Sternocleidomastoid (tissue), 1 donor: ENCODE measurements around the genes RER1, PEX10 and HES5.

DNA sequence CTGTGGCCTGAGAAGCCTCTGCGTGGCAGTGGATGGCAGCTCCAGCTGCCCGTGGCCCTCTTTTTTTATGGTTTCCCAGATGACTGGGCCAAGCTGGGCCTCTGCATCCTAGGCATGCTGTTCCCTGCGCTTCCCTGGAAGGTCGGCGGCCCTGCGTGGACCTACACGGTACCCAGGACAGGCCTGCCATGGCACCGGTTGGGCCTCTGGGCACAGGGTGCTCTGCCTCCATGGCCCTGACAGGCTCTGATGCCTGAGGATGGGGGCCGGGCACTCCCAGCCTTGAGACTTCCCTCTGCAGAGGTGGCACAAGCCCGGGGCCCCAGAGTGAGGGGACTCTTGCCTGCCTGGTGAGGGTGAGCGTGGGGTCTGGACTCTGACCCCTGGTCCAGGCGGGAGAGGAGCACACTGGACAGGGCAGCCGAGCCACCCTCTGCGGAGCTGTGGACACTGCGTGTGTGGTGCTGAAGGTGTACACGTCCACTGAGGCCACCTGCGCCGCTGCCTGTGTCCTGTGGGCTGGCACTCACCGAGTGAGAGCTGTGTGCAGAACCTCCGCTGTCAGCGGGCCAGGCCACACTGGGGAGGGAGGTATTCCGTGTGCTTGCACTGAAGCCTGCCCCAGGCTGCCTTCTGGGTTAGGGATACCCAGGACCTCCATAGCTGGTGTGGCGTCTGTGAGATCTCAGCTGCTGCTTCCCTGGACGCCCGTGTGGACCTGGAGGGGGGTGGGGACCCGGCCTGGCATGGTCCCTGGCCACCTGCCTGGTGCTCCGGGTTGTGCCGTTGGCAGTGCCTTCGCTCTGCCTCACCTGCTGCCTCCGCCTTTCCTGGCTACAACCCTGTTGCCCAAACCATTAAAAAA, 10.3 kb downstream of the SKI start:
- PRO-cap, result no peak

- PRO-cap, result no peak
These were observed 14.0 kb downstream of the SKI start for GRCh38 chr1:2241704-2242941.

DNA sequence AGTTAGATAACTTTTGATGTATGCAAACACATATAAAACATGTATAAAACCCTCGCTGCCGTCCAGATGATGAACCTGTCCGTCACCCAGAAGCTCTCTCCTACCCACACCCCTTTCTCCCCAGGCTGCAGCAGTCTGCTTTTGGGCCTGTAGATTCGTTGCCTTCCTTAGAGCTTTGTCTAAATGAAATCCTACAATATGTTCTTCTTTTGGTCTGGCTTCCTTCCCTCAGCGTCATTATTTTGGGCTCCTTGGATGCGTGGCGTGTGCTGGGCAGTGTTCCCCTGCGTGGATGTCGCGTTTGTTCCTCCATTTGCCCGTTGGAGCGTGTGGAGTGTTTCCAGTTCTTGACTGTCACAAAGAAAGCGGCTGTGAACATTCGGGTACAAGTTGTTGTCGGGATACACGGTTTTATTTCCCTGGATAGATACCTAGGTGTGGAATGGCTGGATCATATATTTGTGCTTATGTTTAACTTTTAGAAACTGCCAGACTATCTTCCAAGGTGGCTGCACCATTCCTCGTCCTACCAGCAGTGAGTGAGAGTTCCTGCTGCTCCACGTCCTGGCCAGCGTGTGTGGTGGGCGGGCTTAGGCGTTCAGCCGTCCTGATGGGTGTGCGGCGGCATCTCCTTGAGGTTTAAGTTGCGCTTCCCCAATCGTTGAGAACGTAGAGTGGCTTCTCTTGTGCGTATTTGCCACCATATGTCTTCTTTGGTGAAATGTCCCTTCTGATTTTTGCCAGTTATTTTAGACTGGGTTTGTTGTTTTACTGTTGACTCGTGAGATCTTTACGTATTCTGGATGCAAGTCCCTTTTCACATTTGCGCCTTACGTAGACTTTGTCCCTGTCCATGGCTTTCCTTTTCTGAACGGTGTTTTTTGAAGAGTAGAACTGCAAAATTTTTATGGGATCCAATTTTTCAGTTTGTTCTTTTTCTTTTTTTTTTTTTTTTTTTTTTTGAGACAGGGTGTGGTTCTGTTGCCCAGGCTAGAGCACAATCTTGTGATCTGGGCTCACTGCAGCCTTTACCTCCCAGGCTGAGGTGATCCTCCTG, 31.8 kb downstream of the SKI start:
- PRO-cap, result no peak

DNA sequence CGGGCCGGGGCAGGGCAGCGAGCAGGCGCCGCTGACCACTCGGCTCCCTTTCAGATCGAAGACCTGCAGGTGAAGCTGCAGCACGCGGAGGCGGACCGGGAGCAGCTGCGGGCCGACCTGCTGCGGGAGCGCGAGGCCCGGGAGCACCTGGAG, 78.3 kb downstream of the SKI start:
- PRO-cap, result no peak

DNA sequence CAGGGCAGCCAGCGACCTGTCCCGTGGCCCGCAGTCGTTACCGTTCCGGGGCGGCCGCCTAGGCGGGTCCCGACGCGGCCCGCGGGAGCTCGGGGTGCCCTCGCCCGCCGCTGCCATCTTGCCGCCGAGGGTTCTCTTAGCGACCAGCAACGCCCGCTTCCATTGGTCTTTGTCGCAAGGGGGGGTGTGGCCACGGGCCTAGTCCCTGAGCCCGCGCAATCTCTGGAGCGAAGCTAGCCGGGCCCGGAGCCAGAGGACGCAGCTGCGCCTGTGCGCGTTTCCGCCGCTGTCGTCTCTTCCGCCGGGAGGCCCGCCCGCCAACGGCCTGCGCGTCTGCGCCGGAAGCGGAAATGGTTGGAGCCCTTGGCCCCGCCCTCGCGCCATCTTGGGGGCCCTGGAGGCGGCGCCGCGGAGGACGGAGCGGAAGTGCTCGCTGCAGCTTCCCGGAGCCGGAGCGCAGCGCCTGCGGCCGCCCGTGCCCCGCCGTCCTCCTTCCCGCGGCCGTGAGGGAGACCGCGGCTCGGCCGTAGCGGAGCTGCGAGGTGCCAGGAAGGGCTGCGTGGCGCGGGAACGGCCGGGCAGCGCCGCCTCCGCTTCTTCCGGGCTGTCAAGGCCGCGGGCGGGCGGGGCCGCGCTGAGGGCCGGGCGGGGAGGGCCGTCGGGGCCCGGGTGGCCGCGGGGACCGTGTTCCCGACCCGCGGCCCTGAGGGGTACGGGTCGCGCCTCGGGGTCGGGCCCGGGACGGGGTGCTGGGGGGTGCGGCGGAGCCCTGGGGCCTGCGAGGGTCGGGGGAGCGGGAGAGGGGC, at the start of gene RER1:
Gene RER1 (plus strand): TSS at position 425 of the 806 bp plus-strand sequence.
- PRO-cap, result bidirectional peak, plus-strand start at position 390 of the sequence, minus-strand start at position 138 of the sequence

DNA sequence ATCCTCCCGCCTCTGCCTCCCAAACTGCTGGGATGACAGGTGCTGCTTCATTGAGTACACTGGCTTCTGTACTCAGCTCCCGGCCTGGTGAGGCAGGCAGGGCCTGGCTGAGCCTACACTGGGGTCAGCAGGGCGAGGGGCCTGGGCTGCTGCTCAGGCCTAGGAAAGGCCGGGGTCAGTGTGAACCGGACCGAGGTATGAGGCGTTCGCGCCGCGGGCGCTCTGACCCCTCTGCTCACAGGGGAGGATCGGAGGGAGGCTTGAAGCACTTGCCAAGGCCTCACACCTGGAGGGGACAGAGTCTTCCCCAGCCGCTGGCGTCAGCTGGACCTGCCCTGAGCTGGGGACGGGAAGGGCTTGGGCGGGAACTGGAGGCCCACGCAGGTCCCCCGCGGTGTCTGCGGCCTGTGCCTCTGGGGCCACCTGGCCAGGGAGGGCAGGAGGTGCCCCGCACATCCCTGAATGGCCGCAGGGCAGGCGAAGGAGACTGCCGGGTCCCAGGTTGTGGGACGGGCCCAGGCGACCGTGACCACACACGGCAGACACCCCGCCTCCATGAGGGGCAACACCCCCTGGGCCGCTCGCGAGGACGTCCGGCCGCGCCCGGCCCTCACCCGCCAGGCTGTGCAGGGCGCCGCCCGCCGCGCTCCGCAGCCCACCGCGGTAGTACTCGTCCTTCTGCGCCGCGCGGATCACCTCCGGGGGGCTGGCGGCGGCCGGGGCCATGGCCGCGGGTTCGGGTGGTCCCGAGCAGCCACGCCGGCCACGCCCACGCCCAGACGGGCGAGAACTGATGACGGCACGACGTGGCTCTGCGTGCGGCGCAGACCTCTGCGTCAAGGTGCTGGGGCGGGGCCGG, at the start of gene PEX10:
Gene PEX10 (minus strand): TSS at position 788 of the 859 bp plus-strand sequence.
- PRO-cap, result bidirectional peak, plus-strand start outside the sequence, minus-strand start at position 767 of the sequence

GRCh38 chr1:2428254-2428885, 16.0 kb upstream of the PEX10 start:
- PRO-cap, result no peak

- PRO-cap, result unidirectional peak, minus-strand start at chr1:2530263
These were observed at the start of gene HES5 for GRCh38 chr1:2530155-2530752. Gene HES5 (minus strand): TSS chr1:2530263.

DNA sequence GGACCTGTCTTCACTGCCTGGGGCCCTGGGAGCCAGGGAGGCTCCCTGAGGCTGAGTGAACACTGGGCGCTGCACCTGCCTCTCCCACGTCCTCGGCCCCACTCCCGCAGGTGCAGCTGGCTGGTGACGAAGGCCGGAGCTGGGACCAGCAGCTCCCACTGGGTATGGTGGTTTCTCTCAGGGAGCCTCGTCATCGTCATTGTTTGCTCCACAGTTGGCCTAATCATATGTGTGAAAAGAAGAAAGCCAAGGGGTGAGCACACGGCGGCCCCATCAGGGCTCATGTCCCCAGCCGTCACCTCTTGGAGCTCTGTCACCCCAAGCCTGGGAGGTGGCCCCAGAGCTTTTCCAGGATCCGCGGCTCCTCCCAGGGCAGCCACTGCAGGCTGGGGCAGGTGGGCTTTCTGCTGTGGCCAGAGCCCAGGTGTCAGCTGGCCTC, 5.4 kb downstream of the TNFRSF14 start:
- PRO-cap, result no peak

- PRO-cap, result no peak
These were observed 2.0 kb upstream of the PRXL2B start for GRCh38 chr1:2584589-2585035.

DNA sequence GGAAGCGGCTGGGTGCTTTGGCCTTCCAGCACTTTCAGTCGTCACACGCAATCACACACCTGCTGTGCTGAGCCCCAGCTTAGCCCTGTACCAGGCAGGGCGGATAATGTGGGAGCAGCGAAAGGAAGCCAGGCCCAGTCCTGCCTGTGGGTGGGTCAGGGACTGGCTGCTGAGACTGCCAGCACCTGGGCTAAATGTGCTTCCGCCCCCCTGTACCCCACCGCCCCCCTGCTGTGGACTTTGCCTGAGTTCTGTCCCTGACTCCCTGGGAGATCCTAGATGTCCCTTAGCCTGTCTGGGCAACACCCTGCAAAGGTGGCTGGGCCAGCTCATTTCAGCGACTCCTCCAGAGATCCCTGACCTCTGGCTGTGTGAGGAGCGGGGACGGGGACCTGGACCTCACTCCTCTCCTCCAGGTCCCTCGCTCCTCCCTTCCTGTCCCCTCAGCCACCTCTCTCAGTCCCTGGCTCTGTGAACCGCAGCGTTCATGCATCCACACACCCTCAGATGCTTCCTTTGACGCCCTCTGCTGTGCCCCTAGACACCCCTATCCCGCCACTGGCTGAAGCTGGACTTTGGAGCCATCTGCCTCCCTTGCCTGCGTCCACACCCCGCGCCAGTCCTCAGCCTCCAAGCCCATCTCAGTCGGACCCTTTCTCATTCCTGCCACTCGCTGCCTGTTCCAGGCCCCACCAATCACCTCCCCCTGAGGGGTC, 1.5 kb downstream of the MMEL1 start:
- PRO-cap, result no peak

DNA sequence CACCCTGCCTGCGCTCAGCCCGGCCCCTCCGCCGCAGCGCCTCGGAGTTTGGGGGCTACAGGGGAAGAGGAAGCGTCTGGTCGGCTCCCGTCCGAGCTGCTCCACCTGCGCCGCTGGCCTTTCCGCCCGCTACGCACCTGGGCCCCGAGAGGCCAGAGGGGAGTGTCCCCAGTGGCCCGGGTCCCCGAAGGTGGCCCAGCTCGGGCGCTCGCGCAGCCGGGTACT, 1.1 kb upstream of the PRDM16 start:
- PRO-cap, result no peak

DNA sequence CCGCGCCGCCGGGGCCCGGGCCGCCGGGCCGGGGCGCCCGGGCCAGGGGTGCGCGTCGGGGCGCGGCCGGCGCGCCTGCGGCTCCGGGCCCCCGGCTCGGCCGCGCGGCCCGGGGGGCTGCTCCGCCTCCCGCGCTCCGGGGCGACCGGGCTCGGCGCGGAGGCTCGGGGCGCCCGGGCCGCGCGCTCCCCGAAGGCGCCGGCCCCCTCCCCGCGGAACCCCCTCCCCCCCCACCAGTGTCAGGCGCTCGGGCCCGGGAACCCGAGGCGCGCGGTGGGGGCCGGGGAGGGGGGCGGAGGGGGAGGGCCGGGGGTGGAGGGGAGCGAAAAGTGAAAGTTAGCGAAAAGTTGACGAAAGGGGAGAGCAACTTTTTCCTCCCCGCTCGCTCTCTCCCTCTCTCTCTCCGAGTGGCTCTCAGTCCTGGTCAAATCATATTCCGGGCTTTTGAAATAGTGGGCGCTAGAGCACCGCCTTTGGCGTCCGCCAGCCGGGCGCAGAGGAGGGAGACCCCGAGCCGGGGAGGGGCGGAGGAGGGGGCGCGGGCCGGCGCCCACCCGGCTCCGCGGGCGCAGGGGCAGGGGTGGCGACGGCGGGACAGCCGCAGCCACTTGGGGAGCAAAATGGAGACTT, 433 bp downstream of the PRDM16 start:
- PRO-cap, result bidirectional peak, plus-strand start at position 339 of the sequence, minus-strand start at position 212 of the sequence; bidirectional peak, plus-strand start at position 398 of the sequence, minus-strand start at position 409 of the sequence

DNA sequence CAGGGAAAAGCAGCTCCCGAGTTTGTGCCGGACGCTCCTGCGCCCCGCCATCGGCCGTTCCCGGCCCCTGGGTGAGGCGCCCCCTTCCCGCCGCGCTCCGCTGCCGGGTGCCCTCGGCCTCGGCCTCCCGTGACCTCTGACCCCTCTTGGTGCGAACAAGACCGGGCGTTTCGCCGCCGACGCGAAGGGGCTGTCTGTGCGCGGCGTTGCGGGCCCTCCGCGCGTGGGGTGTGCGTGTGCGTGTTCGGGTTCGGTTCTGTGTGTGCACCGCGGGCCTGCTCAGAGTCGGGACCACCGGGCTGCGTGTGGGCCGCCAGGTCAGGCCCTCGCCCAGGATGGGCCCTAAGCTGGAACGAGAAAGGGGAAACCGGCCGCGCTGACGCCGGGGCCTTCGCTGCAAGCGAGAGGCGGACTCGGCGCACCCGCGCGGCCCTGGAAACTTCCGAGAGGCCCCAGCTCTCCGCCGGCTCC, 1.8 kb downstream of the PRDM16 start:
- PRO-cap, result no peak

DNA sequence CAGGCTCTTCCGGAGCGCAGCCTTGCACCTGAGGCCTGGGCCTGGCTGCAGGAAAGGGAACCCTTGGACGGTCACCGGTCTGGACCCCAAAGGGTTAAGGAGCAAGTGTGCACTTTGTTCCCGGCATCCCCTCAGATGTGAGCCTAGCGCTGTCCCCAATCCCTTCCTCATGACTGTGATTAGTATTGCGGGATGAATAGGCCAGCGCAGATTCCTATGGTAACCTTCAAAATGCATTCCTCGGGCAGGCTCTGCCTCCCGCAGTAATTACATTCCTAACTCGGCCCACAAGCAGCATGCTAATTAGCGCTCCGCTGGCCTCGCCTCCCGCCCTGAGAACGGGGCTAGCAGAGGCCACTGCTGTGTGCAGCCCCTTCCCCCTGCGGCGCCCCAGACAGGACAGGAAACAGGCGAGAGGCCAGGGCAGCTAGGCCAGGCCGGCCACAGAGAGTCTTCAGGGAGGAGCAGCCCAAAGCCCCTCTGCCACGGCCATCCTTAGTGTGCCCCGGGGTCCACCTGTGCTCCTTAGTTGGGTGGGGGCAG, 36.5 kb downstream of the PRDM16 start:
- PRO-cap, result no peak

GRCh38 chr1:3193787-3194248, 124.8 kb downstream of the PRDM16 start:
- PRO-cap, result no peak

DNA sequence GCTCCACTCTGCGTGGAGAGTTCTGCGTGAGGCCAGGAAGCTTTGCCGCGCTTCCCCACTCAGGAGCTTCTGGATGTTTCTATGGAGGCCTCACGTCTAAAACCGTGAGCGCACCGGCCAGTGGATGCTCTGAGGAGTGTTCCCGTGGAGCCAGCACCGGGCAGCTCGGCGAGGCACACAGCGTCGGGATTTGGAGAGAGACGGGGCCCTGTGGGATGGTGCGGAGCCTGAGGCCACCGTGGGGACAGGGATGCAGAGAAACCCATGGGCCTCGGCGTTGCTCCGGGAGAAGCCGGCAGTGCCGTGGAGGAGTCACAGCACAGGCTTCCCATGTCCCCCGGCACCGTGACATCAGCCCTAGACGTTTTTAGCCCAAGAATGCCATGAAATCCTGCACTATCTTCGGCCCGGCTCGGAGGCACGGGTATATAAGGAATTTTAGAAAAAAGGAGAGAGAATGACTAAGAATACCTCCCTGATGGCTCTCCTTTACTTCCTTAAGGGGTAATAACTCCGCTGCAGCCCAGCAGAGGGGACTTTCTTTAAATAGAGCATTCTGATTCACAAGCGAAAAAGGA, 126.0 kb downstream of the PRDM16 start:
- PRO-cap, result no peak

DNA sequence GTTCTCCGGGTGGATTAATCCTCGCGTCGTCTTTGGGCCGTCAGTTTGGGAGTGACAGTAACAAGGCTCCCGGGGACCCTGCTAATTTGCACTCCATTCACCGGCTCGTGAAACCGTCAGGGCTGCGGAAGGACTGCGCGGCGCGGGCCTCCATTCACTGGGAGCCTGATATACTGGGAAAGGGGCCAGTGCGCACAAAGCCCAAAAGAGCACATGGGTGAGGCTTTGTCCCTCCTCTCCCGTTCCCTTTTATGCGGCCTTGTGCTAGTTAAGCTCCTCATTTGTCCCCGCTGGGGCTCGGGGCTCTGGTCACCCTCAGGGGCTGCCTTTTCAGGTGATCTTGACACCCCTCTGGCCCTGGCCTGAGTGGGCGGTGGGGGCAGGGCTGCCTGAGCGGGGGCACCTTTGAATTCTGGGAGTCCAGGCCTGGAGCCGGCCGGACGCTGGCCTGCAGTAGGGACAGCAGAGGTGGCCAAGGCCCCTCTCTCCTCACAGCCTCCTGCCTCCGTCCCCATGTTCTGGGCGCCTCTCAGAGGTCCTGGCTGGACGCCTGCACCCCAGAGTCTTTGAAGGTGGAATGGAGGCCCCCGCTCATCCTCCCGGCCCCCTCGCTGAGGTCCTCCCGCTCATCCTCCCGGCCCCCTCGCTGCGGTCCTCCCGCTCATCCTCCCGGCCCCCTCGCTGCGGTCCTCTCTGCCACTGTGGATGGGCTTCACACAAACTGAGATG, 143.2 kb downstream of the PRDM16 start:
- PRO-cap, result no peak

DNA sequence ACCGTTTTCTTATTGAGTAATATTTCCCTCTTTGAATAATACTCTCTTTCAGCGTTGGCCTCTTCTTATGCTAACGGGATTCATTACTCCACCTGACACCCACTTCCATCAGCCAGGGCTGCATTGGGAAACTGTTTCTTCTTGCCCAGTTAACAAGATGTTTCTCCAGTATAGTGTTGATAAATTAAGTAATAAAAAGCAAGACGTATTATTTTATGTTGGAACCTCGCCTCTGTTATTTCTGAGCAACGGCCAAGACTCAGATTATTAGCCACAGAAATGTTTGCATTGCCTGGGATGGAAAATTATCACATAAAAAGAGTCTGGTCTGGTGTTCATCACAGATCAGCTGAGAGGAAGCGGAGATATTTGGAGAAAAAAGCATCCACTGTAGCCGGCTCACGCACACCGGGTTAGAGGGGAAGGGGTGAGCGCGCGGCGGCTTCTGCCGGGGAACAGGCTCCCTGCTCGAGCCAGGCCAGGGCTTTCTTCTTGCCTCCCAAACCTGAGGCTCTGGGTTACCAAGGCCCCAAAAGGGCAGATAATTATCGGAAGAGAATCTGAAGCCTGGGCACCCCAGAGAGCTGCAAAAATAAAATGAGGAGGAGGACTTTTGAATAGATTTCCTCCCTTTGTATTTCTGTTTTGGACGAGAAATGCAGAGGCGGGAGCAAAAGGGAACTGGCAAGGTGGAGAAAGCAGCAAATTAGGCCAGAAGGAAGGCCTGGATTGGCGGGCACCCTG, 189.5 kb downstream of the PRDM16 start:
- PRO-cap, result no peak

- PRO-cap, result no peak
These were observed 84.5 kb upstream of the ARHGEF16 start for GRCh38 chr1:3369947-3370476.